AG08470 (cell line): ENCODE measurements around the gene PLPPR5.

DNA sequence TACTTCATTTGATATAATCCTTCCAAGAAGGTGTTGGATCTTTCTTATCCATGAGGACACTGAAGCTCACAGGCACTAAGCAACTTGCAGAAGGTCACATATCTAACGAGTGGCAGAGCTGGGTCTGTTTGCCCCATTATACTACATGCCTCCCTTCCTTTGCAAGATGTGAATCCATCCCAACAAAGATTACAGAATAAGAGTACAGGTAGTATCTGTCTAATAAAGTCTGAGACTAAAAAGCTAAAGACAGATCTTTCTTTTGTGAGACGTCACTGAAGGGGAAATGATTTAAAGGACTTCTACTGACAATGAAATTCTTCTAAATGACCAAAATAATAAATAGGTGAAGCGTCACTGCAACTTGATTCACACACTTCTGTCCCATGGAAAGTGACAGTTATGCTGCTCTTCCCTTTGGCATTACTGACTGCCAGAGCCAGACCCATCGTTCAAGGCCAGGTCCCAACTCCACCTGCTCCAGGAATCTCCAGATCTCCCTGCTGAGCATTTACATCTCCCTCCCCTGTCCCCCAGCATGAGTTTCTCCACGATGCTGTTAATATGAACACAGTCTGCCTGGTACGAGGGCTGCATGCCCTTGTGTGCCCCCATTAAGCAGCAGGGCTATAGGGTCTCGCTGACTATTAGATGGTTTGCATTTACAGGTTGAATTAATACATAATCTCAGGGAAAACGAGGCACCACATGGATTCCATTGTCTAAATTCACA lies 4.5 kb downstream of the F3 start:
- RRBS: no CpG with 5 or more reads among the region's 8 CpGs

DNA sequence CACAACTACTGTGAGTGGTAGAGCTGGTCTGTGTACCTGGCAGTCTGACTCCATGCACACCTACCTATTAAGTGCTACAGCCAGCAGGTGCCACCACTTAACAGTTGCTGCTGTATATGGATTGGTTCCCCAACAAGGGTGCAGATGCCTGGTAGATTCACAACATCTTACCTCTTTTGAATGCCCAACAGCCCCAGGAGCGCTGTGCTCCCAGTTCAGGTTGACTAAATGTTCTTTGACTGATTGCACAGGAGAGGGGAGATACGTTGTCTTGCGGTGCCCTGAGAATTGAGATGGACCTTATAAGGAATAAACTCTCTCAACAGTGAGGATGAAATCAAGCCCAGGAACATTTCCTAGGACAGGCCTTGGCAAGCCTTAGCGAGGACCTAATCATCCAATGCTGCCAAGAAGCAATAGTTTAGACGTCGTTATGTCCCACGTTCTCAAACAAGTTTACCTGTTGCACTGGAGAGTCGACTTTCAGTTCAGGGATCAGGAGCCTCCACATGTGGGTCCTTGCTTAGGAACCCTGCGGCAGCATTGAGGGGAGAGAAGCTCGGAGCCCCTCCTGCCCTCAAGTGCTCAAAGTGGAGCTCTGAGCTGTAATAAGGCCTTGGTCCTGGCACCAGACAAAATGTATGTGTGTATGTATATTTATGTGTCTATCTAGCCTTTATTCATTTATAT lies 79.0 kb upstream of the F3 start:
- RRBS: no CpG with 5 or more reads among the region's 10 CpGs

DNA sequence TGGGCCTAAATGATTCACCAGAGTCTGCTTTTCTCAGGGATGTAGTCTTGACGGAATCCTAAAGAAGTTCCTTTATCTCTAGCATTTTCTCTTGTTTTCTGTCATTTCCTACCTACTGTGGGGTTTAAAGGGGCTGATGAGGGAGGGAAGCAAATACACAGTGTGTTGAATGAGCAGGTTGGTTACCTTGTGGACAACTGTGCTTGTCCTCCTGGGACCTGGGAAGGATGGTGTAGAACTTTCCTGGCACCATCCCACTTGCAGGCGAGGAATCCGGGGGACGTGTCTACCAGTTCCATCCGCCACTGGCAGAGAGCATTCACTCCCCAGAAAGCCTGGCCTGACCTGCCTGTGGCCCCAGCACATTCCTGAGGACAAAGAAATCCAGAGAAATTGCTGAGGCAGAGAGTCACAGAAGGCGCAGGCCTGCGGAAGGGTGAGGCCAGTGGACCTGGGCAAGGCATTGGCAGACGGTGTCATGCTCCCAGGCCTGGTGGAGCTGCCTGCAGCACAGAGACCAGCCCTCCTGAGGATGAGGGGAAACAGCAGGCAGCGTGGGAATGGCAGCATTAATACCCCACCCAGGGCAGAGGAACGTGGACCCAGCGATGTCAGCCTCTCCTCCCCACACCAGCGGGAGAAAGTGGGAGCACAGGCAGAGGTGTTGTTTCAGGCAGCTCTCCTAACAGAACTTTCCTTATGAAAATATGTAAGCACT lies 81.1 kb upstream of the F3 start:
- RRBS: no CpG with 5 or more reads among the region's 12 CpGs

DNA sequence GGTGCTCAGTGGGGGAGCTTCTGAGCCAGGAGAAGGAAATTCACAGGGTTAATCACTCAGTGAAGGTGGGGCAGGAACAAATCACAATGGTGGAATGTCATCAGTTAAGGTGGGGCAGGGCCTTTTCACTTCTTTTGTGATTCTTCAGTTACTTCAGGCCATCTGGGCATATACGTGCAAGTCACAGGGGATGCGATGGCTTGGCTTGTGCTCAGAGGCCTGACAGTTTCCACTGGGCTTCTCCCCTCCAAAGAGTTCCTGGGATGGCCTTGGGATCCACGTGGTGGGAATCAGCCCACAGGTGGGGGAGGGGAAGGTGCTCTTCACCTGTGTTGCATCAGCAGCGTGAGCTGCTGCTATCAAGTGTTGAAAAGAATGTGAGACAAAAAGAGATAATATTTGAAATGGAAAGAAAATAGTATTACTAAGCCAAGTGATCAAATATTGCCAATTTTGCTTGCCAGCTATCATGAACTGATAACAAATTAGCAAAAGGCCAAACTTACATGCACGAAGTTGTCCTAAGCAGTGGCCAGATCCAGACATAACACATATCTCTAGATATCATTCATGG lies 116.2 kb upstream of the F3 start:
- RRBS: no CpG with 5 or more reads among the region's 5 CpGs

- RRBS: no CpG with 5 or more reads among the region's 3 CpGs
Observed at GRCh38 chr1:94702194-94702645, 117.9 kb upstream of the SLC44A3 start.

DNA sequence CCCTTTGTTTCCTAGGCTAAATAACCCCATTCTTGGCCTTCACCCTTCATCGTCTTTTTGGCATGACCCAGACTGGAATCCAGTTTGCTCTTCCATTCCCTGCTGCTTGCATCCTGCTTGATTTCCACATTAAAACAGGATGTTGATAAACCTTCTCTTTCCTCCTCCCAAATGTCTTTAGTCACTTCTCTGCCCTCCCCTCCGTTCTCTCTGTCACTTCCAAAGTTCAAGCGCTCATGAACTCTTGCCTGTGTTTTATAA lies 65.7 kb upstream of the SLC44A3 start:
- RRBS: no CpG with 5 or more reads among the region's 3 CpGs

- RRBS: no CpG with 5 or more reads among the region's 8 CpGs
Observed at GRCh38 chr1:94758007-94758433, 62.1 kb upstream of the SLC44A3 start.

DNA sequence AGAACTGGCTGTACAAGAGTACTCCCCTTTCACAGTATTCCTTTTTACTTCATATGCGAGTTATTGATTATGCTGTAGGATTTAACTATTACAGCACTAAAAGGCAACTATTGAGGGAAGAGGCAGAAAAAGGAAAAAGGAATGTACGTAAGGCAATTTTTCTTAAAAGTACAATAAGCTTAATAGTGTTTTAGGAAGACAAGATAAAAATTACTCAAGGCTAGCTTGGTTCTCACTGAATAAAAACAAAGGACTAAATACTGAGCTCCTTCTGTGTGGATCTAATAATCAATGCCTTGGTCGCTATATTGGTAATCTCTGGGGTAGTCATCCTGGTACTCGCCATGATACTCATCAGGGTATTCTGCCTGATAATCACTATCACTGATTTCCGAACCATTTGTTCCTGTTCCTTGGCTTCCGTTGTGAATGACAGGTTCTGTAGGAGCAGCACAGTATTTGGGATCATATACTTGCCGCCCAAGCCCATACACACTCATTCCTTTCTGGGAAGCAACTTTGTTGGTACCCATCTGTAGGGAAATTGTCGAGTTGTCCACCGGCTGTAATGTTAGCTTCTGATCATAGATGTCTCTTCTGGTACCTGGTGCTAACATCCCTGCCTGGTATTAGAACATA lies 29.3 kb downstream of the CNN3 start:
- RRBS: no CpG with 5 or more reads among the region's 9 CpGs

GRCh38 chr1:94928228-94929064 lies 1.5 kb upstream of the CNN3 start:
- RRBS: no CpG with 5 or more reads among the region's 7 CpGs

GRCh38 chr1:94929085-94929800 lies 2.3 kb upstream of the CNN3 start:
- RRBS: no CpG with 5 or more reads among the region's 9 CpGs

GRCh38 chr1:95230785-95231267 lies 3.2 kb upstream of the RWDD3 start:
- RRBS: no CpG with 5 or more reads among the region's 3 CpGs

- RRBS: no CpG with 5 or more reads among the region's 18 CpGs
Observed at GRCh38 chr1:95233196-95233765, 729 bp upstream of the RWDD3 start.

DNA sequence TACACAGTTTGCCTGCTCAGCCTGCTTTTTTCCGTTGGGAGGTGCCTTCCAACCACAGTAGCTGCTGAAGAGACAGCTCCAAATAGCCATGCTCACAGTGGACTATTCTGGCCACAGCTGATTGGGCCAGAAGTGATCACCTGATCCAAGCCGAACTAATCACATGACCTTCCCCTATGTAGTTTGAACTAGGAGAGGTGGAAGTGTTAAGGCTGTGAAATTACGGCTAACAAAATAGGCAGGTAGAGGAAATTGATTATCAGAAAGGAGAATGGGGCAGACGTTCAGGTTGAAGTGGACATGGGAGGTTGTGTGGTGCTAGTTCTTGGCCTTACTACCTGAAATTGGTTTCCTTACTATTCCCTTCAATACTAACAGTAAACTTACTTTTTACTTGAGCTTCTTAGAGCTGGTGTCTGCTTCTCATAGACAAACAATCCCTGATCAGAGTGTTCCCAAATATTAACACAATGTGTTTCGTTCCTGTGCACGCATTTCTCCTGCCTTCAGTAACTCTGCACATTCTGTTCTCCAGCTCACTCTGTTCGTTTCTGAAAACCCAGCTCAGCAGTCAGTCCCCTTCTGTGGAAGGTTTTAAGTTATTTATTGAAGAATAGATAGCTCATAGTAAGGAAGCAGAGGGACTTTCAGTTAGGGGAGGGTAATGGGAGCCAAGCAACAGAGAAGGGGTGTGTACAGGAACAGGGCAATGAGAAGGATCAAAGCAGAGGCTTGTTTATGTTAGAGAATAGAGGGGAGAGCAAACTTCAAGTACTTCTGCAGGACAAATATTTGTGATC lies 136.3 kb downstream of the RWDD3 start:
- RRBS: no CpG with 5 or more reads among the region's 7 CpGs

DNA sequence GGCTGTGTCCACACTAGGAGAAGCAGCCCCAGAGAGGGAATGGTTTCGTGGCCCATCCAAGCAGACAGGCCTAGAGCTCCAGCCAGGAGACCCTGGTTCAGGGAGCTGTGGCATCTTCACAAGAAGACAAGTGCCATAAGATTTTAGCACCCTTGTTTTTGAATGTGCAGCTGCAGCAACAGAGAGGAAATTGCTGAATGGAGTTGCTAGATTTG lies 122.6 kb downstream of the PTBP2 start:
- RRBS: no CpG with 5 or more reads among the region's 1 CpG

GRCh38 chr1:97658571-97659502 lies 262.0 kb downstream of the DPYD start:
- RRBS: no CpG with 5 or more reads among the region's 3 CpGs

- RRBS: no CpG with 5 or more reads among the region's 4 CpGs
Observed at GRCh38 chr1:98854221-98854519, 150.5 kb downstream of the PLPPR5 start.

- RRBS: 2% methylated on average over 53 of the region's 103 CpGs
Observed at GRCh38 chr1:99004317-99005261, at the start of gene PLPPR5. Gene PLPPR5 (minus strand): TSS chr1:99004861.

- RRBS: no CpG with 5 or more reads among the region's 2 CpGs
Observed at GRCh38 chr1:99180403-99180720, 83.9 kb upstream of the PLPPR4 start.